Melanocyte of skin (primary cell): ENCODE measurements around a stretch of chr15.

DNA sequence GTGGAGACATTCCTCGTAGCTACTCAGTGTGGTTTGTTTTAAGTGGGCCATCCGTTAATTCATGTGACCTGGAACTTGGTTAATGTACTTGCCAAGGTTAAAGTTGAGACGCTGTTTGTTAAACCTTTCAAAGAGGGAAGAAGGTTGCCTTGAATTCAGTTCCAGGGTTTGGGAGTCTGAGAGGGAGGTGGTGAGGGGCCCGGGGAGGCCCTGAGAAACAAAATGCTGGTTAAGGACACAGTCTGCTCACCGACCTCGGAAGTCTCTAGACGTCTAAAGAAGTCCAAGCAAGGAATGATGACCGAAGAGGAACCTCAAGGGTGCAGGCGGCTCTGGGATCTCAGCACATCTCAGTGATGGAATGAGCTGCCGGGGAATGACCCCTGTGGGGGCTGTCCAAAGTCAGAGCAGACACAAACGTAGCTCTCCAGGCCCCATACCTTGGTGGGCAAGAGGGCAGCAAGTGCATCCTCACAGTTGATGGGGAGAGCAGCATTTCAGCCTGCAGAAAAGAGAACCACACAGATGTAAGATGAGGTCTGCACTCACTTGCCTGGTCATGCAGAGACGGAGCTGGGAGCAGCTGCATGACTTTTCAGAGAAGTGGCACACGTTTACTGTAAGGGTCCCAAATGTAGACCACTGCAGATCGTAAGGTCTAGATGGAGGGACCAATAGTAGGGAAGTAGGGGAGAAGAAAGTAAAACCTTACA is 129.0 kb downstream of the IGF1R start:
- CAGE, long polyA plus RNA, 2 experiments, result no peak in any of the 2 experiments

DNA sequence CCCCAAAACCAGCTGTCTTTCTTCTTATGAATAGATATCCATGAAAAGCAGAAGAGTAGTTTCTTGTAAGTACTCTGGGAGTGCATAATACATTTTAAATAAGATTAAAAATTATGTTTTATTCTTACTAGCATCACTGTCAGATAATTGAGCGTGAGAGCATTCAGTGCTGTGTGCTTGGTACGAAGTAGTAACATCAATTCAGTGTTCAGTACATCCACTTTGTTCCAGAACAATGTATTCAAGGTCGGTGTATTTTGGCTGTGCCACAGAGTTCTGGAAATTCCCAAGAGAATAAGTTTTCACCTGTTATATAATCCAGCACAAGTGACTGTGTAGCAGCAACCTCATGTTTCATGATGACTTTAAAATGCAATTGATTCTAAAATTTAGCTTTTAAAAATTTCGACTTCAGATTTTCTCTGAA is 130.6 kb downstream of the IGF1R start:
- CAGE, long polyA plus RNA, 2 experiments, result no peak in any of the 2 experiments

- CAGE, long polyA plus RNA, 2 experiments, result no peak in any of the 2 experiments
Observed at GRCh38 chr15:98843489-98844285, 163.9 kb downstream of the PGPEP1L start.

DNA sequence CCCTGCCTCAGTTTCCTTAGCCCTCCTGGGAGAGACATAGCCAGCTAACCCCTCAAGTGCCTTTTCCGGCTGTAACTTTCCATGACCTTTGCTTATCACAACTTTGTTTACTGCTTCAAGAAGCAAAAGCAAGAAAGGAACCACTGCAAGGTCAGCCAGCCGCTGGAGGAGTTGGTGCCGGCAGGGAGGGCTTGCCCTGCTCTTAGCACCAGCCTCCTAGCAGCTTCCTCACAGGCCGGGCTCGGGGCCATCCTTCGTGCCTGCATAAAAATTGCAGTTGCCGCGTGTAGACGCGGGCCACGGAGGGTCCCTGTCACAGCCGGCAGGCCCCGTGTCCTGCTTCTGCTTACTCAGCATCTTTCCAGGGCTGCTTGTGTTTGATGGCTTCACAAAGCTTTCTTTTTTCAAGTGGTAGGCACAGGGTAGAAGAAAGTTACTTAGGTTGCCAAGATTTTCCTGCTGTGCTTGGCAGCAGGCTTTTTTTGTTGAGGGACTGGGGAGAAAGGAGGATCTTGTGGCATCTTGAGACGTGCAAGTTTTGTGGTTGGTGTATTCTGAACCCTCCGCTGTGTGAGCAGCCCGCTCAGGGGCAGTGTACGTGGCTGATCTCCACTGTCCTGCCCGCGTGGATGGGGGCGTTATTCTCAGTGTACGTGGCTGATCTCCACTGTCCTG is 84.4 kb downstream of the PGPEP1L start:
- CAGE, long polyA plus RNA, 2 experiments, result no peak in any of the 2 experiments

- CAGE, long polyA plus RNA, 2 experiments, result no peak in any of the 2 experiments
Observed at GRCh38 chr15:98939069-98939618, 68.4 kb downstream of the PGPEP1L start.

- CAGE, long polyA plus RNA, 2 experiments, result no peak in any of the 2 experiments
Observed at GRCh38 chr15:99057419-99058428, 47.2 kb upstream of the SYNM start.

DNA sequence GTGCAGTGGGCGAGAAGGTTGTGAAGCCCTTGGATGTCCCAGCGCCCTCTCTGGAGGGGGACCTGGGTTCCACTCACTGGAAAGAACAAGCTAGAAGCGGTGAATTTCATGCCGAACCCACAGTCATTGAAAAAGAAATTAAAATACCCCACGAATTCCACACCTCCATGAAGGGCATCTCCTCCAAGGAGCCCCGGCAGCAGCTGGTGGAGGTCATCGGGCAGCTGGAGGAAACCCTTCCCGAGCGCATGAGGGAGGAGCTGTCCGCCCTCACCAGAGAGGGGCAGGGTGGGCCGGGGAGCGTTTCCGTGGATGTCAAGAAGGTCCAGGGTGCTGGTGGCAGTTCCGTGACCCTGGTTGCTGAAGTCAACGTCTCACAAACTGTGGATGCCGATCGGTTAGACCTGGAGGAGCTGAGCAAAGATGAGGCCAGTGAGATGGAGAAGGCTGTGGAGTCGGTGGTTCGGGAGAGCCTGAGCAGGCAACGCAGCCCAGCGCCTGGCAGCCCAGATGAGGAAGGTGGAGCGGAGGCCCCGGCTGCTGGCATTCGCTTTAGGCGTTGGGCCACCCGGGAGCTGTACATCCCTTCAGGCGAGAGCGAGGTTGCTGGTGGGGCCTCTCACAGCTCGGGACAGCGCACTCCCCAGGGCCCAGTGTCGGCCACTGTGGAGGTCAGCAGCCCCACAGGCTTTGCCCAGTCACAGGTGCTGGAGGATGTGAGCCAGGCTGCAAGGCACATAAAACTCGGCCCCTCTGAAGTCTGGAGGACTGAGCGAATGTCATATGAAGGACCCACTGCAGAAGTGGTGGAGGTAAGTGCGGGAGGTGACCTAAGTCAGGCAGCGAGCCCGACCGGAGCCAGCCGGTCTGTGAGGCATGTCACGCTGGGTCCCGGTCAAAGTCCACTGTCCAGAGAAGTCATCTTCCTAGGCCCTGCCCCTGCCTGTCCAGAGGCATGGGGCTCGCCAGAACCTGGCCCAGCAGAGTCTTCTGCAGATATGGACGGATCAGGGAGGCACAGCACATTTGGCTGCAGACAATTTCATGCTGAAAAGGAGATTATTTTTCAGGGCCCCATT is 26.5 kb downstream of the SYNM start:
- CAGE, long polyA plus RNA, 2 experiments, result no peak in any of the 2 experiments

GRCh38 chr15:99135093-99135411 is 30.2 kb downstream of the SYNM start:
- CAGE, long polyA plus RNA, 2 experiments, result no peak in any of the 2 experiments

GRCh38 chr15:99174210-99175553 is 69.8 kb downstream of the SYNM start:
- CAGE, long polyA plus RNA, 2 experiments, result no peak in any of the 2 experiments

DNA sequence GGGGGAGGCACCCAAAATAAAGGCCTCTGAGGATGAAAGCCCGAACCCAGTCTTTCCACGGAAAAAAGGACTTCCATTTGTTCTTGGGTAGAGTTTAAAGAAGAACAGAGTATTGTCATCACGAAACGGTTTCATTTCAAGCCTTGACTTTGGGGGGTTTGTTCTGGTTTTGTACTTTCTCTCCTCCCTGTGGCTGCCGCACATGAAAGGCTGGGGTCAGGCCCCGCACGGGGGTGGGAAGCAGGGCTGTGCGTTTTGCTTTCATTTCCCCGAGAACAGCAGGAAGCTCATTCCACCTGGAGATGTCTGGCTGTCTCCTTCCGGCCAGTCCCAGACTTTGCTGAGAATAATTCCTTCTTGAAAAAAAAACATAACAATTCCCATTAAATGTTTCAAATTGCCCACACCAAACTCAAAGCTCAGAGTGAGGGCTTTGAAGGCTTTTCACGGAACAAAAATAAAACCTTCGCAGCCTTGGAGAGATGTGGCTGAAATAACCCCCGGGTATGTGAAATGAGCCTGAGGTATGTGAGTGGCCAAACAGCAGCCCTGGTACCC is 127.1 kb upstream of the MEF2A start:
- CAGE, long polyA plus RNA, 2 experiments, result no peak in any of the 2 experiments

GRCh38 chr15:99452625-99453352 is 113.0 kb upstream of the MEF2A start:
- CAGE, long polyA plus RNA, 2 experiments, result no peak in any of the 2 experiments

DNA sequence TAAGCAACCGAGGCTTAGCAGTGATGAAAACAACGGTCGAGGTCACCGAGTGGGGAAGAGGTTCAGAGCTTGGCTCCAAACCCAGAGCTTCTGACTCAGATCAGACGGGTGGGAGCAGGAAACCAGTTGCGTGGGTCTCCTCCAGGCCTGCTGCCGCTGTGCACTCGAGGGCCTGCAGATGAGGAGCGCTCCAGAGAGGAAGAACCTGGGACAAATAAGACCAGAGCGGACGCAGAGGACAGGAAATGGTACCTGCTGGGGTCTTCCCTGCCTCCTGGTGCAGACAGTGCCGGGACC is 99.0 kb upstream of the MEF2A start:
- CAGE, long polyA plus RNA, 2 experiments, result no peak in any of the 2 experiments

- CAGE, long polyA plus RNA, 2 experiments, result no peak in any of the 2 experiments
Observed at GRCh38 chr15:99507116-99507706, 58.6 kb upstream of the MEF2A start.

DNA sequence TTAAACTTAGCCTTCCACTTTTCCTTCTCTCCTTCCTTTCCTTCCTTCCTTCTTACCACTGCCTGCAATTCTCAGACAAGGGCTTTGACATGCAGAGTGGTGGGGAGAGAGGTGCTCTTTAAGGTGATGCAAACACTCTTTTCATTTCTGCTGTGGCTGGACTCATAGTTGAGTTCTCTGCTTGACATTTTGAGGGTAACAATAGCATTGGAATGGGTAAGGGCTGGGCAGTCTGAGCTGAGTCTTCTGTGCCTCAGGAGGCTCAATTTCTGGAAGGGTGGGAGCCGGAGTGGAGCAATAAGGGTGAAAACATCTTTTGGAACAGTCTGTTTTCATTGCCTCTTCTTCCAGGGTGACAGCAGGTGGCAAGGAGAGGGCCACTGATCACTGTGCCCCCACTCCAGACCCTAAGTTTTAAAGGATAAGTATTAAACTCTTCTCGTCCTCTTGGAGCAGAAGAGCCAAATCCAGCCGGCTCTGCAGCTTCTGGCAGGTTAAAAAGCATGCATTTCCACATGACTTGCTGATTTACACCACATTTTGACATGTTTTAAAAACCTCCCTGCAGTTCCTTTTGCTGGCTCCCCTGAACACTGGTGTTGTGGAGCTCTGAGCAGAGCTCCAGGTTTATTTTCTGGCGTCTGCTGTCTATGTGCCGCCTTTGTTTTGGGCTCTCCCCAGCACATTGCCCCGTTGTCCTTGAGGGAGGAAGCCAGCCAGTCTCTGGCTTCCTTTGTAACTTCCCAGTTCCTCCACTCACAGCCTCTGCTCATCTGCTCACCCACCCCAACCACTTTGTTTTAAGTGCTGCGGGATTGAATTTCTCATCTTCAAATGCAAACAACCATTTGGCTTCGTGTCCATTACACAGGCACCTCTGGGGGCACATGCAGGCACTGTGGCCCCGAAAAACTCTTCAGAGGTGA is 1.8 kb upstream of the MEF2A start:
- CAGE, long polyA plus RNA, 2 experiments, result no peak in any of the 2 experiments

DNA sequence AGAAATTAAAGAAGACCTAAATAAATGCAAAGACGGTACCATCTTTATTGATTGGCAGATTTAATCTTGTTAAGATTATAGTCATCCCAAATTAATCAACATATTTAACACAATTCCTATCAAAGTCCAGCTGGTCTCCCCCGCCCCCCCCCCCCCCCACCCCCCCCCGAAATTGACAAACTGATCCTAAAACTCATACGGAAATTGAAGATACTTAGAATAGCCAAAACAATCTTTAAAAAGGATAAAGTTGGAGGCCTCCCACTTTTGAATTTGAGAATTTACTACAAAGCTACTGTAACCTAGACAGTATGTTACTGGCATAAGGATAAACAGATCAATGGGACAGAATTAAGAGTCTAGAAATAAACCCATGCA is 44.5 kb downstream of the MEF2A start:
- CAGE, long polyA plus RNA, 2 experiments, result no peak in any of the 2 experiments

GRCh38 chr15:99706456-99706996 is 26.7 kb downstream of the LYSMD4 start:
- CAGE, long polyA plus RNA, 2 experiments, result no peak in any of the 2 experiments

GRCh38 chr15:100110738-100111591 is 230.8 kb downstream of the ADAMTS17 start:
- CAGE, long polyA plus RNA, 2 experiments, result no peak in any of the 2 experiments

GRCh38 chr15:100168063-100168599 is 173.6 kb downstream of the ADAMTS17 start:
- CAGE, long polyA plus RNA, 2 experiments, result no peak in any of the 2 experiments

DNA sequence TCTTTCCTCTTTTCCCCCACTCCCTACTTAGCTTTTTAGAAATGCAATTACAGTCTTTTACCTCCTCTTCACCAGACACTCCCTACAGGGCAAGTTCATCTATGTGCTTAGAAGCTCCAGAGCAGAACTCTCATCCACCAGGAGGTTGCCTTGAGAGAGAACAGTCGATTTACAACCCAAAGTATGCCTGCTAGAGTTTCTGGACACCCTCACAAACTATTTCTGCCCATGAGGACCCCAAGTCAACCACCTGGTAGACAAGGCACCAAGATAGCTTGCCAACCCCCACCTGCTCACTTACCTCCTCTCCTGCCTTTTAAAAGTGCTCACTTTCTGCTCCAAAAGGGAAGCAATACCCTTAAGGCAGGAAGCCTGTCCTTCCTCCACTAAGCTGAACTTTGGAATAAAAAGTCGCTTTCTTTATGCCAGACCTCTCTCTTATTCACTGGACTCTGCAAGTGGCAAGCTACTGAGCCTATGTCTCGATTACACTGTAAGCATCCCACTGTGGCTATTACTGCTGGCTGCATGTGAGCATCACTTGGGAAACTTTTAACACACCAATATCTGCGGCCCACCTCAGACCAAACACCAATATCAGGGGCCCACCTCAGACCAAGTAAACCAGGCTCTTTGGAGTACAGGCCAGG is 168.4 kb downstream of the ADAMTS17 start:
- CAGE, long polyA plus RNA, 2 experiments, result no peak in any of the 2 experiments

DNA sequence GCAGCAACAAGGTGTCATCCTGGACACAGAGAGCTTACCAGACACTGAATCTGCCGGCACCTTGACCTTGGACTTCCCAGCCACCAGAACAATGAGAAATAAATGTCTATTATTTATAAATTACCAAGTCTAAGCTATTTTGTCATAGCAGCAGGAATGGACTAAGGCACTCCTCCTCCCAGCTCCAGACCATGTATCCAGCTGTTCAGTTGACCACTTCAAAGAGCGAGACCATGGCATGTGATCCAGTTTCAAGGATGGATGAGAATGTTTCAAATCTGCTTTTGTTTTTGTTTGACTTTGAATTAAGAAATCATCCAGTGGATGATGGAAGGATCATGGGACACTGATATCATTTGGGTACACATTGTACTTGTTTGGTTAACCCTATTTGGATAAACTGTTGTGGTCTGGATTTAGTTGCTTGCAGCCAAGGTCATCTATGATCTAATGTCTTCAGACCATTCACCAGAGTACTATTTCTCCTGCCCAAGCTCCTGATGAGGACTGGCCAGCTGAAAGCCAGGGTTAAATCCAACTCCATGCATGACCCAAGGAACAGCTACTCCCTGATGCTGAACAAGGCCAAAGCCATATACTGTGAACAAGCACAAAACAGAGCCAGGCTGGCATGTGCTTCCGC is 5.0 kb upstream of the ADAMTS17 start:
- CAGE, long polyA plus RNA, 2 experiments, result no peak in any of the 2 experiments